Colic lymph node (tissue), 1 donor: ENCODE data around the genes MTHFSD and JPH3.

GRCh38 chr16:86497623-86498256 is 12.6 kb upstream of the FOXF1 start:
- PRO-cap, result no peak

DNA sequence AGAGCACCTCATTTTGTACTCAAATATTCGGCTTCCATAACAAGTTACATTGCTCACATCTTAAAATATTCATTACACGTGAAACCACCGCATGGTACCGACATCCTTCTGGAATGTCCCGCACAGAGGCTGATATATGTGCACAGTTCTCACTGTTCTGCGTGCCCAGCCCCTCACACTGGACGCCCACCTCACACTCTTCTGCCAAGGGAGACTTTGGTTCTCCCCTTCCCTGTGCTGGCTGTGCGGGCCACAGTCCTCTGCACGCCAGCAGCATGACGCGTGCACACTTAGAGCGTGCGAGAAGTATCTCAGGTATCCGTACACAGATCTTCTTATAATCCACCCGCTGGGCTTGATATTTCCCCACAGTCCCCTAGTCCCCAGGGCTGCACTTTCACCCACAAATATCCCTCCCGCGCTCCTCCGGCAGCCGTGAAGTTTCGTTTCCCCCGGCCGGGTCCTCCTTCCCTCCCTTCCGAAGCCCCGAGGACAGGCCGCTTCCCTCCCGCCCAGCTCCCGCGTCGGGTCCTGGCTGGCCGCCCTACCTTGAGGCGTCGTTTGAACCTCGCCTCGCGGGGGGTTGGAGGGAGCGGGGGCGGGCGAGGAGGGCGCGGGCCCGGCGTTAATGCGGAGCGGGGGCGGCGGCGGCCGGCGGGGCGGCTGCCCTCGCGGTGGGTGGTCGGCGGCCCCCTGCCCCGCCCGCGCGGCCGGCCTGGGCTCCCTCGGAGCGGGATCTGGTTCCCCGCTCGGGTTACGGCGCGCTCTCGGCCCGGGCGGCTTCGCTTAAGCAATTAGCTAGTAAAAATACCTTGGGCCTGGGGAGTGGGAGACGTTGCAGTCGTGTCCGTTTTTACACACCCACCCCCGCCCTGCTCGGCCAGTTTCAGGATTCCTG is 5.0 kb upstream of the FOXF1 start:
- PRO-cap, result no peak

DNA sequence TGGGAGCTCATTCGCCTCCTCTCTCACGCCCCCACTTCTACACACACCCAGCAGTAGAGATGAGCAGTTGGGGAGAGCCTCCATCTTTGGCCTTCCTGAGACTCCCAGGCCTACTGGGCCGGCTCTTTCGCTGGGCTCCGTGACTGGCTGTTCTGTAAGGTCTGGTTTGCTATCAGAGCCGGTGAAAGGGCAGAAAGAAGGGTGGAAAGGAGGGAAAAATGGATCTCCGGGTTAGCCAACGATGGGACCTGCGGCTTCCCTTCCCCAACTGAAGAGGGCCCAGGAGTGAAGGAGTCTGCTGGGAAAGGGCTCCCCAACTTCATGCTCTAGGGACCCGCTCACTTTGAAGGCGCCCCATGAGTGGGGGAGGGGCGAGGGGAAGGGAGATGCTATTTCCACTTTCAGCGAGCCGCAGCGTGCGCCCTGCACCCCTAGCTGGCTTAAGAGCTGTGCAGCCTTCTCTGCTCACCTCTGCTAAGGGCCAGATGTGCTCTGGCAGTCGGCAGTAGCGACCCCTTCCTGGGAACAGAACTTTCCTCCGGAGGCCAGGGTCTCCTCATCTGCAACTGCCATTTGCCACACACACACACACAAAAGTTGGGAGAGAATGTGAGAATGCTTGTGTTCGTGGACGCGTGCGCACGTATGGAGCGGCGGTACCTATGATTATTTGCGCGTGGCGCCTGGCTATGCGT is 3.0 kb upstream of the FOXF1 start:
- PRO-cap, result no peak

DNA sequence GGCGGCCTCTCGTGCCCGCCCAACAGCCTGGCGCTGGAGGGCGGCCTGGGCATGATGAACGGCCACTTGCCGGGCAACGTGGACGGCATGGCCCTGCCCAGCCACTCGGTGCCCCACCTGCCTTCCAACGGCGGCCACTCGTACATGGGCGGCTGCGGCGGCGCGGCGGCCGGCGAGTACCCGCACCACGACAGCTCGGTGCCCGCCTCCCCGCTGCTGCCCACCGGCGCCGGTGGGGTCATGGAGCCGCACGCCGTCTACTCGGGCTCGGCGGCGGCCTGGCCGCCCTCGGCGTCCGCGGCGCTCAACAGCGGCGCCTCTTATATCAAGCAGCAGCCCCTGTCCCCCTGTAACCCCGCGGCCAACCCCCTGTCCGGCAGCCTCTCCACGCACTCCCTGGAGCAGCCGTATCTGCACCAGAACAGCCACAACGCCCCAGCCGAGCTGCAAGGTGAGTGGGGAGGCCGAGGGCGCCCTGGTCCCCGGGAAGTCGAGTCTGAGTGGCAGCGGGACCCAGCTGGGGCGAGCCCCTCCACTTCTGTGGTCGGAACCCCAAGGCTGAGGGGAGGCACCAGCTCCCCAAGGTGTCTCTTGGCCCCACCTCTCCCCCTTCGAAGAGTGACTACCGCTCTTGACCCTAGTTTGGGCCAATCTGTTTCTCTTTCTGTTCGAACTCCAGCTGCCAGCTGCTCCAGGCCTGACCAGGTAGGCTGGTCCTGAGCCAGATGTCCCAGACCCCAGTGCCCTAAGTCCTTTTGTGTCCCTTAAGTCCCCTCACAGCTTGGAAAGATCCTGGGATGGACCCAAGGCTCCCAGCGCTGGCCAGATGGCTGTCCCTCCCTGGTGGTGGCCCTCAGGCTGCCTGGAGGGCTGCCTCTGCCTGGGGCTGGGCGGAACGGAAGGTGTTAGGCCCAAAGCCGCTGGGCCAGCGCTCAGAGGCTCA is 1.0 kb downstream of the FOXF1 start:
- PRO-cap, result no peak

DNA sequence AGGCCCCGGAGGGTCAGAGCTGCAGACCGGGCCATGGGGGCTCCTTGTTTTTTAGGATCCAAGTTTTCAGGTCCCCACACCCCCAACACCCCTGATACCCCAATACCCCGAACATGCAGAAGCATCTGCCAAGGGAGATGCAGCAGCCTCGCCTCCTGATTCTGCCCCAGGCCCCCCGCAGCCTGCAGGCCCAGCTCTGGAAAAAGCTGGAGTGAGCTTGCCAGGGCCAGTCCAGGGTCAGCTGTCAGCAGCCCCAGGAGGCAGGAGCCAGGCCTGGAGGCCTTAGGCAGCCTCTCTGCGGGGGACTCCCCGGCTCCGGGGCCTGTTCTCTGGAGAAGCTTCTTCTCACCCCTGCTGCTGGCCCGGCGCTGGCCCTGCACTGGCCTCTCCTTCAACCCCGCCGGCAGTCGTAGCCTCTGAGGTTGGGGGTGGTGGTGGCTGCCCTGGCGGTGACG is 1.8 kb downstream of the FOXF1 start:
- PRO-cap, result no peak

- PRO-cap, result no peak
Observed at GRCh38 chr16:86520590-86521296, 10.4 kb downstream of the FOXF1 start.

- PRO-cap, result bidirectional peak, plus-strand start at chr16:86555320, minus-strand start at chr16:86555225
Observed at GRCh38 chr16:86554636-86555398, at the start of gene MTHFSD. MTHFSD (minus strand) TSS chr16:86555235.

GRCh38 chr16:86586416-86586748 is 8.0 kb downstream of the FOXL1 start:
- PRO-cap, result no peak

GRCh38 chr16:86741231-86742177 is 163.2 kb downstream of the FOXL1 start:
- PRO-cap, result no peak

DNA sequence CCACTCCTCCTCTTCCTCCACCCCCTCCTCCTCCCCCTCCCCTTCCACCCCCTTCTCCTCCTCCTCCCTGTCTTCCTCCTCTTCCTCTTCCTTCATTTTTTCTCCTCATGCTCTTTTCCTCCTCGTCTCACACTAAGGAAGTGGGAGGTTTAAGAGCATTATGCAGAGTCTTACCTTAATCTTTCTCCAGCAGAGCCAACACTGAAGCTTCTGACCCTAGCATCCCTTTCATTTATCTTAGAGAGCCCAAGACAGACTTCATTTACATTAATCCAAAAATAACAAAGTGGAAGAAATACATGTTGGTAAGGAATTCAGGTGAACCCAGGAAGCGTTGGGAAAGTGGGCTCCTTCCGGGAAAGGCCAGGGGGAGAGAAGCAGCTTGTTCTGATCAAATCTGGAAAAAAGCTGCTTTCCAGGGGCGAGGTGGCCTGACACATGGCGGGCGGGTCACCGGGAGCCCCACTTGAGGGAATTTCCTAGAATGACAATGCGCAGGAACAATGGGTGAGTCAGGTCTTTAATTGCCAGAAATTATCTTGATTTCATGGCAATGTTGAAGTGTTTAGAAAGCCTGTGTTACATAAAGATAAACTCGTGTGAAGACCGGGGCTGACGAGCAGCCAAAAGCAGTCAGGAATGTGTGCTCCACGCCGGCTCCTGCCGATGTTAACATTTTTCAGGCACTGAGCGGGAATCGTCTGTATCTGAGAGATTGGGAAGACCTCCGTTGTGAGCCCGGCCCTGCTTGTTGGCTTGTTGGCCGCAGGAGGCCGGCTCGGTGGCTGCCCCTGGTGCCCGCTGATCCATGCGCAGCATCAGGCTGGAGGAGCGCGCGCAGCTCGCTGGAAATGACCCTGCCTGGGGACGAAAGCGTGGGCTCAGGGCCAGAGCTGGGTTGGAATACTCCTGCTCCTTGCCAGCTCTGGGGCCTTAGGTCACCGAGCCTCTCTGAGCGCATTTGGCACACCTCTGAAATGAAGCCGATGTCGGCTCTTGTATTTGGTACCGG is 353.0 kb downstream of the FOXL1 start:
- PRO-cap, result no peak

DNA sequence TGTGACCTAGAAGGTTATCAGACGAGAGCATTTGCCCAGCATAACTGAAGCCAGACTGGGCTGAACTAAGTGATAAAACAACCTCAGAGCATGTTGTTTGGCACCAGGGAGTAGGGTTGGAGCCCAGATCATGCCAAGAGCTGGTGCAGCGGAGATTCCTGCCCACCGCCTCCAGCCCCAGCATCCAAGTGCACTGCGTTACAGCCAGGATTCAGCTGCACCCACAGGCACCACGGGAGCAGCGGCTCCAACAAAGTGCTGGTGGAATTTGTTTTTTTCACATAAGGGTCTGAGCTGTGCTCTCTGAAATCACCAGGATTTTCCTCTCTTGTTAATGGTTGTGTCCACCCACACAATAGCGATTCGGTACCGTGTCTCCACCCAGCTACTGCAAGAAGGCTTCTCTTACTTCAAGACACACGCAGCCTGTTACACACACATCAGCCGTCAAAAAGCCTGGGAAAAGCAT is 273.8 kb downstream of the C16orf95 start:
- PRO-cap, result no peak

DNA sequence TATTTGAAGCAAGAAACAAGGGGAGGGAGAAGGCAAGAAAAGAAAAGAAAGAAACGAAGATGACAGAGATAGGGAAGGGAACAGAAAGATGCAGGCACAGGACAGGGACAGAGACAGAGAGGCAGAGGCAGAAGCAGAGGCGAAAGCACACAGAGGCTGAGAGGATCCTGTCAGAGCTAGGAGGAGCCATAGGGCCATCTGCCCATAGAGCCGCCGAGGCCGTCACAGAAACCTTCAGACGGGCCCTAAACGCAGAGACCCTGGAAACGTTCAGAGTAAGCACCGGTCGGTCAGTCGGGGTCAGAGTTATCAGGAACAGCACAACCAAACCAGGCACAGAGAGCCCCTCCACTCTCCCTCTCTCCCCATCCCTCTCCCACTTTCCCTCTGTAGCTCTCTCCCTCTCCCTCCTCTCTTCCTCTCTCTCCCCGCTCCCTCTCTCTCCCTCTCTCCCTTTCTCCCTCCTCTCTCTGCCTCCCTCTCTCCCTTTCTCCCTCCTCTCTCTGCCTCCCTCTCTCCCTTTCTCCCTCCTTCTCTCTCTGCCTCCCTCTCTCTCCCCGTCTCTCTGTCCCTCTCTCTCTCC is 139.0 kb downstream of the C16orf95 start:
- PRO-cap, result no peak

- PRO-cap, result no peak
Observed at GRCh38 chr16:87342679-87343920, 25.9 kb upstream of the C16orf95 start.

DNA sequence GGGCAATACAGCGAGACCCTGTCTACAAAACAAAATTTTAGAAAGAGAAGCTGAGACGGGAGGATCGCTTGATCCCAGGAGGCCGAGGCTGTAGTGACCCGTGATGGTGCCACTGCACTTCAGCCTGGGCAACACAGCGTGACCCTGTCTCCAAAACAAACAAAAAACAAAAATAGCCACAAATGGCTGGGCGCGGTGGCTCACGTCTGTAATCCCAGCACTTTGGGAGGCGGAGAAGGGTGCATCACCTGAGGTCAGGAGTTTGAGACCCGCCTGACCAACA is 1.1 kb upstream of the FBXO31 start:
- PRO-cap, result no peak

- PRO-cap, result no peak
Observed at GRCh38 chr16:87487103-87488047, 5.4 kb downstream of the ZCCHC14 start.

- PRO-cap, result no peak
Observed at GRCh38 chr16:87554584-87555499, 47.5 kb upstream of the JPH3 start.

- PRO-cap, result no peak
Observed at GRCh38 chr16:87602354-87603162, at the start of gene JPH3. JPH3 (plus strand) TSS chr16:87602508.

DNA sequence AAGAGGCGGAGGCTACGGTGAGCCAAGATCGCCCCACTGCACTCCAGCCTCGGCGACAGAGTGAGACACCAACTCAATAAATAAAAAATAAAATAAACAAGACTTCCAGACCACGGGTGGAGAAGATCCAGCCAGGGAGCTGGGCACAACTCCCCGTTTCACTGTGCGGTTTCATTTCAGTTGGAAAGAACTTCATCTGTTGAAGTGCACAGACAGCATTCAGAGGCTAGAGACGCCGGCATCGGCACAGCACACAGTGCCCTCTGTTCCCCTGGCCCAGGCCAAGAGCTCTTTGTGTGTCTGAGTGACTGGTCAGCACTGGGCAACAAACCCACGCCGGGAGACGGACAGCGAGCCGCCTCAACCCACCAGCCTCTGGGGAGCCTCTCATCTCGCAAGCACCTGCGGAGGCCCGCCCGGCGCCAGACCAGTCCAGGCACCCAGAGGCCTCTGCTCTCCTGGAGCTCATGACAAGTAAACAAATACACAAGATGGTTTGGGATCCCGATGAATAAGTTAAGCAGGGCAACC is 25.5 kb upstream of the KLHDC4 start:
- PRO-cap, result no peak

DNA sequence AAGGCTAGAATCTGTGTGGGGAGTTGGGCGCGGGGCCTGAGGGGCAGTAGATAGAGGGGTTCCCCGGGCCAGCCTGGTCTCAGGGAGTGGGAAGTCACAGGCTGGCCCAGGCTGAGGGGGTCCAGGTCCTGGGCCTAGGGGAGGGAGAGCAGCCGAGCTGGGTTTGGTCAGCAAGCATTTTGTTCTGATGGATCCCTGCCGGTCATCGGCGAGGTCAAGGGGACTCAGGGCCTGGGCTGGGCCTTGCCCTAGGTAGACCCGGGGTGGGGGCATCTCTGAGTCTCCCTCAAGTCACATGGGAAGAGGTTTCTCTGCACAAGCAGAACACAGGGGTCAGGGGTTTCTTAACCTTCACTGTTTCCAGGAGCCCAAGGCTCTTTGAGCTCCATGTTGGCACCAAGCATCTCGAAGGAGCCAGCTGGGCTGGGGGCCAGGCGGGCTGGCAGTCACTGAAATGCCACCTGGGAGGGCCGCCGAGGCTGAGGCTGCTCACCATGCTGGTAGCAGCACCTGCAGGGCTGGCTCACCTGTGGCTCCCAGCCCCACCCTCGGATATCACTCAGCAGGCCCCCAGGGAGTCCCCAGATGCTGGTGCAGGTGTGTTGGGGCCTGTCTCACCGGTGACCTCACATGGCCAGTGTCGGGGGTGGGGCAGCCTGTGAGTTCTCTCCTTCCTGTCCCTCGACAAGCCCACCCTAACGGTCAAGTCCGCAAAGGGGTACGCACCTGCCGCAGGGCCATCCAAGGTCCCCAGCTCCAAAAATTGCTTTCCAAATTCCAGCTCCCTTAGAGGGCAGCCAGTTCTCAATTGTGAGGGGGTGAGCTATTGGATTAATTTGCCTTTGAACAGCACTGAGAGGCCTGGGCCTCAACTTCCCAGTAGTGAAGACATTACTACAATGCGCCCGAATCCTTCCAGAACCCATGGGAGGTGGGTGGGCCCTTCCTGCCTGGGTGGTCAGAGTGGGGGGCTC is 40.9 kb downstream of the SLC7A5 start:
- PRO-cap, result no peak

DNA sequence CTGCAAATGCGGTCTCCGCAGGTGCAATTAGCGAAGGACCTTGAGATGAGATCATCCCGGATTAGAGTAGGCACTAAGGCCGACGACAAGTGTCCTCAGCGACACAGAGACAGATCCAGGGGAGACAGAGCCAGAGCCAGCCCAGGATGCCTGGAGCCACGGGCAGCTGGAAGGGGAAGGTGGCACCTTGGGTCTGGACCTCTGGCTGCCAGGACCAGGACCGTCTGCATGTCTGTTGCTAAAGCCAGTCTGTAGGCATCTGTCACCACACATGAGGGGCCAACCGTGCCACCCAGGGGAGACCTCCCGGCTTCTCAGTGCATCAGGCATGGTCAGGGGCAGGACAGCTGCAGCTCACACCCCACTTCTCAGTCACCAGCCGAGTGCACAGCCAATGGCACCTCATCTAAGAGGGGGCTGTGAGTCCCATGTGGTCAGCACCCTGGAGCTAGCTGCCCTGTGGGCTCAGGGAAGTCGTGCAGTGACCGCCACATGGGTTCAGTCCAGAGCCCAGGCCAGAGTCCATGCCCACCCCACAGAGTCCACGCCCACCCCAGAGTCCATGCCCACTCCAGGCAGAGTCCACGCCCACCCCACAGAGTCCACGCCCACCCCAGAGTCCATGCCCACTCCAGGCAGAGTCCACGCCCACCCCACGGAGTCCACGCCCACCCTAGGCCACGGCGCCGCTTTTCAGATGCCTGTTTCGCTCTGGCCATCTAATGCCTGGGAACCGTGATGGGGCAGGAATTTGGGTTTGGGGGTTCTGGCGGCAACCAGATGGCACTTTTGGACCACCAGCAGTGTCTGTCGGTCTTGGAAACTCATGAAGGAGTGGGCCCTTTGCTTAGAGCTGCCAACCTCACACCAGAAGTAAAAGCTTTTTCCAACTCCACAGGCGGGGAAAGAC is 24.2 kb downstream of the SLC7A5 start:
- PRO-cap, result no peak